Measurements from ENCODE around the gene NRSN2.

DNA sequence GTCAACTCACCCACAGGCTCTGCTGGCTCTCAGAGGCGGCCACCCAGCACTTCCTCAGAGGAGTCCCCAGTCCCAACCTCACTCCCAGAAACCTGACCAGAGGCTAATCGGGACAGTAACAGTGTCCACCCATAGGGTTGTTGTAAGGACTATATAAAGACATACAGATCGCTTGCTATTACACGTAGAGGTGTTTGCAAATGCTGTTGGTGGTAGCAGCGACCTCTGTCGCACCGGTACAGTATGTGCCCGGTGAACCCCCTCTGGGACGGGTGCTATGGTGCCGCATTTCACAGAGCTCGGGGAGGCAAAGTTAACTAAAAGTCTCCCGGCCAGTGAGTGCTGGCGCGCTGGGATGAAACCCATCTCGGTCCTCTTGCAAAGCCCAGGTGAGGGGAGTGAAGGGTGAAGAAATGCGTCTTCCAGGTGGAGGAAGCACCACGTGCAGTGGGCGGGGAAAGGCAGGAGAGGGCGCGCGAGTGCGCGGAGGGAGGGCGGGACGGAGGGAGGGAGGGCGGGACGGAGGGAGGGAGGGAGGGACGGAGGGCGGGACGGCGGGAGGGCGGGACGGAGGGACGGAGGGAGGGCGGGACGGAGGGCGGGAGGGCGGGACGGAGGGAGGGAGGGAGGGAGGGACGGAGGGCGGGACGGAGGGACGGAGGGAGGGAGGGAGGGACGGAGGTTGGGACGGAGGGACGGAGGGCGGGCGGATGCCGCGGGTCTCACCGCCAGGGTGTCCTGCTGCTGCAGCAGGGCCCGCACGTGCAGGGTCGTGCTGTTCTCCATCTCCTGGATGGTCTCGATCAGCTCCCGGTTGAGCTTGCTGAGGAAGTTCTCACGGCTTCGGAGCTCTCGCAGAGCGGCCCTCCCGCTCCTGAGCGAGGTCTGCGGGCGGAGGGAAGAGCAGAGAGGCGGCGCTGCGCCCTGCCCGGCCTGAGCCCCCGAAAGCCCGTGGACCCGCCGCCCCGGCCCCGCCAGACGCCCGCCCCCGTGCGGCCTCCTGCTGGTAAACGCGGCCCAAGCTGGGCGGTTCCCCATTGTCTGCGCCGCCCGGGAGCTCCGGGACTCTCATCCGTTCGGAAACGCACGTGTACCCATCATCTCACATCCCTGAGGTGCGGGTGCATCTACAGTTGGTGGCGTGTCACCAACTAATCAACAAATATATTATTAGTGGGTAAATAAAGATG lies 11.7 kb downstream of the C20orf96 start:
- PRO-cap, result unidirectional peak, plus-strand start at position 690 of the sequence

DNA sequence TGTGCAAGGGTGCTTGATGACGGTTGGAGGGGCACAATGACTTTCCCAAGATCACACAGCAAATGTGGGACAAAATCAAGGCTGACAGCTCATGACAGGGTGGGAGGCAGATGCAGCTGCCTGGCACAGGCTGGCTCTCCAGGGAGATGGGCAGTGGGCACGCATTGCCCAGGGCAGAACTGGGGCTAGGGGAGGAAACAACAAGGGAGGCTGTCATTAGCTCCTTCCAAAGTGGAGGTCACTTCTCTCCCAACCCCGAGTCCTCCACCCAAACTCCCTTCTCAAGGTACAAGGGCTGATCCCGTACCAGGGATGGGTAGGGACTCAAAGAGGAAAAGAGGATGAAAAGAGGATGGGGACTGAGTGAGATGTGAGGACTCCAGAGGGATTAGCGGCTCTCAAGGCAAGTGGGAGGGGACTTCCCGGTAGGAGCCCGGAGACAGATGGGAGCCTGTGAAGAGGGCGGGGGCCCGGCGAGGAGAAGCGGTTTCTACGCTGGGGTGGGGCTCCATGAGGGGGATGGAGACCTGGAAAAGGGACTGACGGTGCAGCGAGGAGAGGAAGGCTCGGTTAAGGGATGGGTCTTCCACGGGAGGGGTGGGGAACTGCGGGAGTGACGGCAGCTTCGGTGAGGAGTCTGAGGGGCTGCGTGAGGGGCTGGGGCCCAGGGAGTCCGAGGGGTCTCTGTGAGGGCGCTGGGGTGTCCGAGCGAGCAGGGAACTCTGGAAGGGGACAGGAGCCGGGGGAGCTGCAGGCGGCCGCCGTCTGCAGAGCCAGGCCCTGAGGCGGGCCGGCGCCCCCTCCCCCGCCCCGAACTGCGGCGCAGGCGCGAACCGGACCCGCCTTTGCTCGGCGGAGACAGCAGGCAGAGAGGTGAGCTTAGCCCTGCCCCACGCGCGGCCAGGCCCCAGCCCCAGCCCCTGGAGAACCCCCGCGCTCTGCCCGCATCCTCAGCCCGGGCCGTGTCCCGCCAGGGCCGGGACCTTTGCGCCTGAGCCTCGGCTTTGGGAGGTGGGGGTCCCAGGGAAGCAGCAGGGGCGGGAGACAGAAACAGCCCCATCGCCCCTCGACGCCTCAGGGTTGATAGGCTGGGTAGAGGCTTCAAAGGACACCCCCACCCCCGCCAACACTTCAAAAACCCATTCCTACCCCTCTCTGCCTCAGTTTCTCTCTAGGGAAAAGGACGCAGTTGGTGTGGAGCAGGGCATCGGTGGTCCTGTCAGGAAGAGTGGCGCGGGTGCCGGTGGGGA lies at the start of gene NRSN2:
Gene NRSN2, plus strand, starts transcription at position 842 of the 1,250 bp plus-strand sequence.
- PRO-cap, result bidirectional peak, plus-strand start at position 456 of the sequence, minus-strand start at position 372 of the sequence; bidirectional peak, plus-strand start at position 855 of the sequence, minus-strand start at position 817 of the sequence

DNA sequence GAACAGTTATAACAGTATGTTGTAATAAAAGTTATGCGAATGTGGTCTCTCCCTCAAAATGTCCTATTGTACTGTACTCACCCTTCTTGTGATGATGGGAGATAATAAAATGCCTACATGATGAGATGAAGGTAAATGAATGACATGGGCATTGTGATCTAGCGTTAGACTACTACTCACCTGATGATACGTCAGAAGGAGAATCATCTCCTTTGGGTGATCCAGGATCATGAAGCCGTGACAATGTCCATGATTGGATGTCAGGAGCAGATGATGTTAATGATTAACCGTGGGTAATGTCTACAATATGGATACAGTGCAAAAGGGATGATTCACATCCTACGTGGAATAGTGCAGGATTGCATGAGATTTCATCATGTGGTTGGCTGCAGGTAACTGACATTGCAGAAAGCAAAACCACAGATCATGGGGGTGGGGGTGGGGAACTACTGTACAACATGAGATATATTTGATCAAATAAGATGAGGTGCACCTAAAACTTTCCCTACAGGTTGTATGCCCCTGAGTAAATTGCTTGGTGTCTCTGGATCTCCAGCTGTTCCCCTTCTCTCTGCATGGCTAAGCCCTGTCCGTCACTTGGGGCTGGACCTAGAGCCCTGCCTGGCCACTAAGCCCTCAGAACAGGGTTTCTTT lies 6.2 kb upstream of the RBCK1 start:
- PRO-cap, result no peak

- PRO-cap, result no peak
Measured at GRCh38 chr20:413591-413916, 5.5 kb downstream of the RBCK1 start.

GRCh38 chr20:433515-434081 lies 25.5 kb downstream of the RBCK1 start:
- PRO-cap, result no peak

DNA sequence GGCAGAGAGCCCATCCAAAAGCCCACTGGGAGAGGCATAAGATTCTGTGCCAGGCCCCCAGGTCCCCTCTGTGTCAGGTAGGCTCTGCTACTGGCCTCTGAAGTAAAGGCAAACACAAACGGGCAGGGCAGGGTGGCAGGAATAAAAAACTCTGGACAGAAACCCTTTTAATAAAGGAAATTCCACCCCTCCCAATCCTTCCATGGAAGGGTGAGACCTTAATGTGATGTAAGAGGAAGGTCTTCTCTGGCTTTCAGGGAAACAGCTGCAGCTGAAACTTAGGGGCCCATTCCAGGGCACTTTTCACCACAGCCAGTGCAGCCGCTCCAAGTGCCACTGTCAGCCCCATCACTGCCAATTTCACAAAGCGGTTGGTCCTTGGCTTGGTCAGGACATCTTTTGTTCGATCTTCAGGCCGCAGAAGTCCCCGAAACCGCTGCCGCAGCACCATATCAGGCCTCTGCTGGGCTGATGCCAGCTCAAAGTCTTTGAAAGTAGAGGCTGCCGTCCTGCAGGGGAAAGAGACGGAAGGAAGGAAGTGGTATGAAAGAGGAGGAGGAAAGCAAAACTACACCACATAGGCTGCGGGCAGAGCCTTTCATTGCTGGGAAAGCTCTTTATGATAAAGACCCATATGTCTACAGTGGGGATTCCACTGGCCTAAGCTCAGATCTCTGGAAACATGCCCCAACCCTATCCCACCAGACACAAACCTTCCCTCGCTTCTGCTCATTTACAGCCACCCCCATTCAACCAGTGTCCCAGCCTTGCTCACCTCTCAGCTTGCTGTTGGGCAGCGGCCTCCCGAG lies 23.8 kb downstream of the TBC1D20 start:
- PRO-cap, result no peak

- PRO-cap, result no peak
Measured at GRCh38 chr20:444928-445206, 17.5 kb downstream of the TBC1D20 start.

DNA sequence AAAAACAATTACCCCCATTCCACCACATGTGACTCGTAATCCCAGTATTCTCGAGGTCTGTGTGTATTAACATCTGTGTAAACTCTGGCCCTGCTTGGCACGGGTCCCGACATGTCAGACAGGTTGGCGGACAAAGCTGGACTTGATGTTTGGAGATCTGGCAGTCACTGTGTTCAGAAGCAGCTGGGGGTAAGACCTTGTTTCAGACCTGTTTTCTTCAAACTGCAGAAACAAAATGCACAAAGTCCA lies 35.2 kb downstream of the CSNK2A1 start:
- PRO-cap, result no peak

DNA sequence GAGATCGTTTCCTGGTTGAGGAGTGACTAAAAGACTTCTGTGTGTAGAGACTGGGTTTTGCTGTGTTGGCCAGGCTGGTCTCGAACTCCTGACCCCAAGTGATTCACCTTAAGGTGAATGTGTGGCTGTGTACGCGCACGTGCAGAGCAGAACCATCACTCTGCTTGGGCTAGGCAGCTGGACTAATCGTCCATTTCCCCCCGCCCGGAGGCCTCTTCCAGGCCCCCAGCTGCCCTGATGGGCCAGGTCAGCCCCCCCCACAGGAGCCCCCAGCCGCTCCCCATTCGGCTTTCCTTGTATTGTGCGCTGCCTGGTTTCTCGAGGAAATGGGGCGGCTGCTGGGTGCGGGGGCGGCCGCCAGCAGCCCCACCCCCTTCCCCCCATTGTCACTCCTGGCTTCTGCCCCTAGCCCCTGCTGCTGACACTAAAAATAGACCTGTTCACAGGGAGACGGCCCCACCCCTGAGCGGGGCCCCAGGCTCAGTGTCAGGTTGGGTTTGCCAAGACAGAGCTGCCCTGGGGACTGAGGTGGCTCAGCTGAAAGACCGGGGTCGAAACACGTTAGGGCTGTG lies 24.6 kb upstream of the CSNK2A1 start:
- PRO-cap, result no peak

GRCh38 chr20:669508-669859 lies 6.1 kb downstream of the SCRT2 start:
- PRO-cap, result no peak

DNA sequence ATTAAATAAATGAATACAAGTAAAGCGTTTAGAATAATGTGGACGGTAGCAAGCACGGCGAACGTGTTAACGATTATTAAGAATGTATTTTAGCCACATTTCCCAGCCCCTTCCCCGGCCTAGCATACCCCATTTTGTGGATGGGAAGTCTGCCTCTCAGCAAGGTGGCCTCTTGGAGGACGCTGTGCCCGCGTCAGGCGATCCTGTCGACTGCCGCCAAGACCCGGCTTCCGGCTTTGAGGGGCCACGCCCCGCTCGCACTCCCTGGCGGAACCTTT lies 207 bp upstream of the PSMF1 start:
- PRO-cap, result bidirectional peak, plus-strand start outside the sequence, minus-strand start at position 212 of the sequence

GRCh38 chr20:1134904-1135300 lies 16.5 kb downstream of the PSMF1 start:
- PRO-cap, result no peak

DNA sequence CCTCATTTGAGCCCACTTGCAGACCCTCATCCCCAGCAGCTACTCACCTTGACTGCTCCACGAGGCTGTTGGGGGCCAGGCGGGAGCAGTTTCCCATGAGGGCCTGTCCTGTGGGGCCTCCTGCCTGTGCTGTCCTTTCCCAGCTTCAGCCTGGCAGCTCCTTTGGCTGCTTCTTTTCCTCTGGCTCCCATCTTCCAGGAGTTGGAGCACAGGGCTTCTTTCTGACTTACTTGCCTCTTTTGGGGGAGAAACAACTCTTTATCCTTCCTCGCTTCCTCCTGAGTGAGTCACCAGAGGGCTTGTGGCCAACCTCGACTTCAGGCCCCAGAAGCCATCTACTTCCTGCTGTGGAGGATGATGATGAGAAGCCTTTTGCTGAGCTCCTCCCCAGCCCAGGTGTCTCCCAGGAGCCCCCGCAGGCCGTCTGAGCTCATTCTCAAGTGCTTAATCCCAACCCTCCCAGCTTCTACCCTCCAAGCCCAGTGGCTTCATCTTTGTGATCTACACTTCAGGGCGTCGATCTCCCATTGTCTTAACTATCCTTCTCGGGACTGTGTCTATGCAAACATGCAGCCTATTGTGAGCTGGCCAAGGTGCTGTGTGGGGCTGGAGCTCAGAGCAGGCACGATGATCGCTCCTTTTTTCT lies 28.0 kb downstream of the SDCBP2 start:
- PRO-cap, result no peak

GRCh38 chr20:1332347-1333309 lies 3.7 kb upstream of the SDCBP2 start:
- PRO-cap, result no peak

GRCh38 chr20:1388376-1389499 lies 4.1 kb downstream of the FKBP1A start:
- PRO-cap, result no peak

GRCh38 chr20:1810492-1811664 lies 84.3 kb upstream of the SIRPA start:
- PRO-cap, result unidirectional peak, minus-strand start at chr20:1811022; bidirectional peak, plus-strand start at chr20:1811393, minus-strand start at chr20:1811197

- PRO-cap, result no peak
Measured at GRCh38 chr20:1832691-1833046, 62.5 kb upstream of the SIRPA start.

- PRO-cap, result no peak
Measured at GRCh38 chr20:1839824-1840529, 55.2 kb upstream of the SIRPA start.

- PRO-cap, result no peak
Measured at GRCh38 chr20:1883687-1884221, 11.5 kb upstream of the SIRPA start.

DNA sequence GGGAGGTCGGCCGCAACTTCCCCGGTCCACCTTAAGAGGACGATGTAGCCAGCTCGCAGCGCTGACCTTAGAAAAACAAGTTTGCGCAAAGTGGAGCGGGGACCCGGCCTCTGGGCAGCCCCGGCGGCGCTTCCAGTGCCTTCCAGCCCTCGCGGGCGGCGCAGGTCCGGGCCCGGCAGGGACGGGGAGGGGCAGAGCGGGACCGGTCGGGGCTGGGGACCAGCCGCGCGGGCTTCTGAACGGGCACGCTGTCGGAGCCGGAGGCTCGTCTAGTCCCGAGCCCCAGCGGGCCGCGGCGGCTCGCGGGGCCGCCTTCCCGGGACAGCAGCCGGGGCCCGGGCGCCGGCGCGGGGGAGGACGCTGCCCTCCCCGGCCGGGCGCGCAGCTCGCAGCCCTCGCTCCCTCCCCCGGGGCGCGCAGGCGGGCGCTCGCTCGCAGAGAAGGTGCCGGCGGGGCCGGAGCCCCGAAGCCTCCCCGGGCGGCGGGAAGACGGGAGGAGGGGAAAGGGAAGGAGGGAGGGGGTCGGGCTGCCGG lies 786 bp upstream of the SIRPA start:
- PRO-cap, result unidirectional peak, plus-strand start at position 194 of the sequence; unidirectional peak, plus-strand start at position 238 of the sequence; bidirectional peak, plus-strand start outside the sequence, minus-strand start at position 465 of the sequence

Measured in paraaortic lymph node (tissue), 1 donor.